ENCODE data around the gene INPP5F.

GRCh38 chr10:119725607-119726728, at the start of gene INPP5F:
INPP5F (plus strand) TSS chr10:119726050.
- RRBS = 2% methylated on average over 32 of the region's 120 CpGs

- RRBS = no CpG with 5 or more reads among the region's 8 CpGs
These were observed 60.2 kb downstream of the INPP5F start for GRCh38 chr10:119785986-119786613.

- RRBS = no CpG with 5 or more reads among the region's 16 CpGs
These were observed 53.6 kb downstream of the MCMBP start for GRCh38 chr10:119818894-119819652.

DNA sequence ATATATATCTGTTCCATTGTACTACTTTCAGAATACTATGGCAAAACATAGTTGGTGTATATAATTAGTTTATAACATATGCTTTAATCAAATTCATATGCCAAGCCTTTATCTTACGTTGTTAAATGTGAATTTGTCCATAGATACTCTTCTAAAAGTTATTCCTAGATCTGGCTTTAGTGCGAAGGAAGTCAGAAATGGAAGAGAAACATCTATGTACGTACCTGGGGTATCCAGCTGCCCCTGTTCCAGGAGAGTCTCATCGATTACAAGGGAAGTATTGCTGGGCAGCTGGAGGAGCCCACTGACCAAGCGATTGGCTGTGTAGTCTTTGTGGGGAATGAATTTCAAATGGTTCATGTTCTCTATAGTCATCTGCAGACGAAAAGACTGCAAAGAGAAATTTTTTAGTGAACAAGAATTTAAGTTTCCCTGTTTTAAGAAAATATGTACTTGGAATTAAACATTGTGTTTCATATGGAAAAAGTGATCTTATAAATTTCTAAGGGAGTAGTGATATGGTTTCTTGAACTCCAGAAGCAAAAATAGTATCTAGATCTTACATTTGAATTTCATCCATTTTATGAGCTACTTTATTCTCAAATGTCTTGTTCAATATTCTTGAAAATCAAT, 34.2 kb downstream of the MCMBP start:
- RRBS = no CpG with 5 or more reads among the region's 6 CpGs

DNA sequence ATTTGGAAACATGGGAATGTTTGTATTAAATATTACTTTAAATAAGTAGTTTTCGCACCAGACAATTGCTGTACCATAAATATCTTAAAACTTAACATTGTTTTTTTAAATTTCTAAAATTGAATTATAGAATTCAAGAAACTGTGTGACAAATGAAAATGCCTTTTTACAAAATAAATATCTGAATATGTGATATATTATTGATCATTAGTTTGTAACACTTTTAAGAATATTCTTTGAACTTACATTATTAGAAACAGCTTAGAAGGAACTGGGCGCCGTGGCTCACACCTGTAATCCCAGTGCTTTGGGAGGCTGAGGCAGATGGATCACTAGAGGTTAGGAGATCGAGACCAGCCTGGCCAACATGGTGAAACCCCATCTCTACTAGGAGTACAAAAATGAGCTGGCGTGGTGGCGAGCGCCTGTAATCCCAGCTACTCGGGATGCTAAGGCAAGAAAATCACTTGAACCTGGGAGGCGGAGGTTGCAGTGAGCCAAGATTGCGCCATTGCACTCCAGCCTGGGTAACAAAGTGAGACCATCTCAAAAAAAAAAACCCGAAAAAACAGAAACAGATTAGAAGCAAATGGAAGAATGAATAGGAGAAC, 29.1 kb downstream of the WDR11 start:
- RRBS = no CpG with 5 or more reads among the region's 11 CpGs

DNA sequence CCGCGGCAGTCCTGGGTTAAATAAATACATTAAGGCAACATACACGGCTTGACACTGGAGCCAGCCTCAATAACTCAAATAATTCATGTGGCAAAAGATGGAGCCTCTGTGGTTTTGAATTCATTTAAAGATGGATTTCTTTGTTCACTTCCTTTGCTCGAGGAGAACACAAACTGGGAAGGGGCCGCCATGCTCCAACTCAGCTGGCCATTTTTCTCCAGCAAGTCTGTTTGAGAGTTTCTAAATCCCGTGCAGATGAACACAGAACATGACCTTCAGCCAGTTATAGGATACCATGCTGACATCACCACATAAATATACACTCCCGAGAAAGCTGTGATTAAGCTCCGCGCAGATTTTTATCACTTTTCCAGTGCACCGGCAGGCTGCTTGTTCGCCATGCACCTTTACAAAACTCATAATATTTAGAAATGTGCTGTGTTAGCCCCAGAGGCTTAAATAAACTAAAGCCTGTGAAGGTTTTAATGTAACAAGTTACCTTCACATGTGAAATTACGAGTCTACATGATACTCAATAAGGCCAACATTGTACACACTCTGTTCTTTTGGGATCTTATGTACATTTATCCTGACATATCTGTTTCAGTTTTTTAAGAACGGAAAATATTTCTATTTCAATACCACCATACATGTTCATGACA, 192.4 kb downstream of the WDR11 start:
- RRBS = no CpG with 5 or more reads among the region's 13 CpGs

DNA sequence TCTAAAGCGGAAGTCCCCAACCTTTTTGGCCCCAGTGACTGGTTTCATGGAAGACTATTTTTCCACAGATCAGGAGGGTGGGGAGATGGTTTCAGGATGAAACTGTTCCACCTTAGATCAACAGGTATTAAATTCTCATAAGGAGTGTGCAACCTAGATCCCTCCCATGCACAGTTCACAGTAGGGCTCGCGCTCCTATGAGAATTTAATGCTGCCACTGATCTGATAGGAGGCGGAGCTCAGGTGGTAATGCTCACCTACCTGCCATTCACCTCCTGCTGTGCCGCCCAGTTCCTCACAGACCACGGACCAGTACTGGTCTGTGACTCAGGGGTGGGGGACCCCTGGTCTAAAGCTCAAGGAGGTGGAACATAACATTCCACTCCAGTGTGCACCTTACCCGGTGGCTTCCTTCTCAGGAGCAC, 273.7 kb downstream of the FGFR2 start:
- RRBS = no CpG with 5 or more reads among the region's 7 CpGs

DNA sequence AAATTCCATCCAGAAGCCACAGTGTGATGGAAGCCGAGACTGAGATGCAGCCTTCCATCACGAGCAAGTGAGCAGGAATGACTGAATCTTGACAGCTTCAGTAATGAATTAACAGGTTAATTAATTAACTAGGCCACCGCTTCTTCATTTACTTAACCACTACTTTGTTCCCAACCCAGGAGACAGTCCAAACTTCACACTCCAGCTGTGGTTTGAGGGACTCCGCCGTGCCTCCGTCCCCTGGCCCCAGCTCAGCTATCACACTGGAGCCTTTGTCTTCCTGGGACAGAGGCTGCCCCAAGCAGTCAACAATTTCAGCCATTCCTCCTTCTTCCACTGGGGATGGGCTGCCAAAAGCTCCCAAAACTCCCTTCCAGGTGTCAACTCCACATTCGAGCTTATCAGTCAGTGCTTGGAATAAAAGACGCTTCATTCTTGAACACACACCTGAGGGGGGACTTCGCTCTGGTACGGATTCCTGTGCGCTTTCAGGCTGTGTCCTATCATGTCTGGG, 65.8 kb downstream of the FGFR2 start:
- RRBS = no CpG with 5 or more reads among the region's 11 CpGs

DNA sequence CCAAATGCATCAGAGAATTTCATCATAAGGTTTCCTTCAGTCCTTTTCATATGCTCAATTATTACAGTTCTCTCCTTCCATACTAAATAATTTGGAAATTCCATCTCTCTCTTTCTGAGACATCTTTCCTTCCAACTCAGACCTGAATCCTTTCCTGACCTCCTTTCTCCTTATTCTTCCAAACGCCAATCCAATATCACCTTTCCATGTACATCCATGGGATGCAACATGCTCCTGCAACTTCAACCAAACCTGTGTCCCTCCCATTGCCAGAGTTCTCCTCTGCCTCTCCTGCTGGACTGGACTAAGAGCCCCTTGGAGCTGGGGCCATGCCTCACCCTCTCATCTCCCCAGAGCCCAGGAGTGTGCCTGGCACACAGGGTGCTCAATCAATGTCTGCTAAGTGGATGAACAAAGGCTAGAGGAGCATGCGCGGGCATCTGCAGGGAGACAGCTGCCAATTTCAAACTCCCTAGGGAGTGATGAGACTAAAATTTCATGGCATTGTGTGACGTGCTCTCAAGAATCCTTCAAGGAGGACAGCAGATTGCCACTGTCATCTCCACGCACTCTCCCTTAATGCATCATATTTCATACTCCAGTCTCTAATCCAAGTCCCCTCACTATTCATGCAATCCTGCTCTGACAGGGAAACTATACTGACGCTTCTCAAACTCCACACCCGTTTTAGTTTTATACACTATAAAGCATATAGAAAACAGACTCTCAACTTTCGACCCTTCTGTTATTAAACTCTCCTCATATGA, 48.1 kb downstream of the FGFR2 start:
- RRBS = no CpG with 5 or more reads among the region's 8 CpGs

- RRBS = 12% methylated on average over 22 of the region's 44 CpGs
These were observed 312 bp upstream of the FGFR2 start for GRCh38 chr10:121598522-121598989.

DNA sequence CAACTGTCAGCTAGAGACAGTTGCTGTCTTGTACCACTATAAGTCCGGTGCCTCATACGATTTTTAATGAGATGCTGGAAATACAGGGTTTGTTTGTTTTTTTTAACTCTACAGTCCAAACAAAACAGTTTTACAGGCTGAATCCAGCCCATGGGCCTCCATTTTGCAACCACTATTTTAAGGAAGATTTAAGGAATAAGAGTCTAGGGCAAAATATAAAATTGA, 941 bp upstream of the ATE1 start:
- RRBS = no CpG with 5 or more reads among the region's 2 CpGs

- RRBS = no CpG with 5 or more reads among the region's 4 CpGs
These were observed 15.7 kb downstream of the NSMCE4A start for GRCh38 chr10:121959147-121959842.

GRCh38 chr10:122013146-122013918, 24.4 kb downstream of the TACC2 start:
- RRBS = no CpG with 5 or more reads among the region's 9 CpGs

DNA sequence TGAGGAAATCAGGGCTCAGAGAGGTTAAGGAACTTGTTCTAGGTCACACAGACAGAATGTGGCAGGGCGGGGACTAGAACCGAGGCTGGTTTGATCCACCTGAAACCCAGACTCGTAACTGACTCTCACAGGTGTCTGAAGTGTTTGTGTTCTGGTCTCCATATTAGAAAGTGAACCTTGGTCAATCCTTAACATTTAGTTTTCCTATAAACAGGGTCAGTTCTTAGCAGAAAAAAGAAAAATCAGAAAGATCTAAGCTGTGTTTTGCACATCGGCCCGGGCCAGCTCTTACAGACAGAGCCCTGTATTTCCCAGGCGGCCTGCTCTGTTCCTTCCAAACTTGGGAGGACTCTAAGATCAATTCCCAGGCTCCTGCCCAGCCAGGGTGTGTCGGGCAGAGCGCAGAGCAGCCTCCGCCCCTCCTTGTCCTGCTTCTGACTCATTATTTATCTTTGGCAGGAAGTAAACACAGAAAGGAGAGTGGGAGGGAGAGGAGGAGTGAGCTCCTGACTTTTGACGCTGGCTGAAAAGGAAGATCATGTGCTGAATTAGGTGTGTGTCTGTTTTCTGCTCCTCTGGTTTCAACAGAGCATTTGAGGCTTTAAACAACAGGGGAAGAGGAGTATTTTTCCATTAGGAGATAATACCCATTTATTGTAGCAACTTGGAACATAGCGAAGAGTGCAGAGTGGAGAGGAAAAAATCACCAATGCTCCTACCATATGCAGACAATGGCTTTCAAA, 74.1 kb downstream of the TACC2 start:
- RRBS = no CpG with 5 or more reads among the region's 11 CpGs

- RRBS = 19% methylated on average over 3 of the region's 25 CpGs
These were observed 116.2 kb upstream of the BTBD16 start for GRCh38 chr10:122154615-122155562.

DNA sequence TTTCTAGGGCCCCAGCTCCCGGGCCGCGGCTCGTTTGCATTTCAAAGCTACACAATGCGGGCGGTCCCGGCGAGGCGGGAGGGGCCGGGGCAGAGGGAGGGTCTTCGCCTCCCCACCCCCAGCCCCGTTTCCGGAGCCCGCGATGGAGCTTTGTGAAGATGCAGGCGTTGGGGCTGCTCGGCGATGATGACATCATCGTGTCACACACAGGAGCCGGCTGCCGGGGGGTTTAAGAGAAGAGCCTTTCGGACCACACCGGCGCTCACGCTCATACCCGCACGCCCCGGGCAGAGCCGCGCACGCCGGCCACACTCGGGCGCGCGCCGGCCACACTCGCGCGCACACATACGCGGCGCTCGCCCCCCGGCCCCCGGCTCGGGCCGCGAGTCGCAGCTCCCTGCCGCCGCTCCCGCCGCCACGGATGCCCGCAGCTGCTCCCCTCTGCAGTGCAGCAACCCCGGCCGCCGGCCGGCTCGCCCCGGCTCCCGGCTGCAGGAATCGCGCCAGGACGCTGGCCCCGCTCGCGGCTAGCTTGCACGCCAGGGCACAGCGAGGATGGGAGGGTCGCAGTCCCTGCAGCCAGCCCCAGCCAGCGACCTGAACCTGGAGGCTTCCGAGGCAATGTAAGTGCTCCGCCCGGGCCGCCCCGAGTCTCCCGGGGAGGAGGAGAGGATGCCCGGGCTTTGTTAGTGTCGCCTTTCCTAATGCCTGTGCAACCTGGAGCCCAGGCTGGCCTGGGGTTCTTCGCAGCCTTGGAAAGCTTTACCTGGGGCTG, 107.5 kb upstream of the BTBD16 start:
- RRBS = 5% methylated on average over 37 of the region's 82 CpGs

GRCh38 chr10:122191850-122192621, 79.1 kb upstream of the BTBD16 start:
- RRBS = 80% methylated on average over 2 of the region's 20 CpGs

DNA sequence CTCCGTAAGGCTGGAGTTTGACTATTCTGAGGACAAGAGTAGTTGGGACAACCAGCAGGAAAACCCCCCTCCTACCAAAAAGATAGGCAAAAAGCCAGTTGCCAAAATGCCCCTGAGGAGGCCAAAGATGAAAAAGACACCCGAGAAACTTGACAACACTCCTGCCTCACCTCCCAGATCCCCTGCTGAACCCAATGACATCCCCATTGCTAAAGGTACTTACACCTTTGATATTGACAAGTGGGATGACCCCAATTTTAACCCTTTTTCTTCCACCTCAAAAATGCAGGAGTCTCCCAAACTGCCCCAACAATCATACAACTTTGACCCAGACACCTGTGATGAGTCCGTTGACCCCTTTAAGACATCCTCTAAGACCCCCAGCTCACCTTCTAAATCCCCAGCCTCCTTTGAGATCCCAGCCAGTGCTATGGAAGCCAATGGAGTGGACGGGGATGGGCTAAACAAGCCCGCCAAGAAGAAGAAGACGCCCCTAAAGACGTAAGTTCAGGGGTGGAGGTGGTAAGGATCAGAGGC, 59.8 kb upstream of the BTBD16 start:
- RRBS = no CpG with 5 or more reads among the region's 7 CpGs

GRCh38 chr10:122290811-122291140, 19.7 kb downstream of the BTBD16 start:
- RRBS = no CpG with 5 or more reads among the region's 7 CpGs